Mononuclear cell (primary cell): ENCODE data around the genes CYP2C8 and CCNJ.

DNA sequence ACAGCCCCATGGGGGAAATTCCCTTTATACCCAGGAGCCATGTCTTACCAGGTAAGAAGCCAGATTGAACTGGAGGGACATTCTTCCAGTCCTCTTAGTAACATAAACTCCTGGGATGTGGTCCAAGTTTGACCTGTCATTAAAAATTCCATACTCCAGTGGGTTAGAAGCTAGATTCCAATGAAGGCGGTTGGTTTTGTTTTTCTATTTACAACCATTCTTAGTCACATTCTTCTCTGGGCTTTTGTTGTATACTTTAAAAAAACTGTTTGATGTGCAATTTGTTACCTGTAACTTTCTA, 1.9 kb downstream of the PLCE1 start:
- RRBS: no CpG with 5 or more reads among the region's 1 CpG

GRCh38 chr10:94682501-94683235, 861 bp upstream of the CYP2C18 start:
- RRBS: no CpG with 5 or more reads among the region's 5 CpGs

DNA sequence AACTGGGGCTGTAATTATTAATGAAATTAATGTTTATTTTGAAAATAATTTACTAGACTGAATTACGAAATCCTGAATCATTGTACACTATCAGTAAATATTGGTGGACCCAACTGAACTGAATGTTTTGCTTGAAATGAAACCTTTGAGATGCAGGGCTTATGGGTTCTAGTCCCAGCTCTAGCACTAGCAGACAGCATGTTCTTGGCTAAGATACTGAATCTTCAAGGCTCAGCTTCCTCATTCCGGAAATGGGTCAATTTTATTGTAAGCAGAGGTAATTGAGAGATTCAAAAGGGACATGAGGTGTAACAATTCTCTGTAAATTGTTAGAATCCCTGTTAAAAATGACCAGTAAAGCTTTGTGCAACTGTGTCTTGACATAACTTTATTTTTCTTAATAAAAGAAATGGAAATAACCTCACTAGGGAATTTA, 1.6 kb upstream of the CYP2C9 start:
- RRBS: no CpG with 5 or more reads among the region's 2 CpGs

GRCh38 chr10:95038148-95038377, 31.2 kb downstream of the CYP2C8 start:
- RRBS: no CpG with 5 or more reads among the region's 1 CpG

DNA sequence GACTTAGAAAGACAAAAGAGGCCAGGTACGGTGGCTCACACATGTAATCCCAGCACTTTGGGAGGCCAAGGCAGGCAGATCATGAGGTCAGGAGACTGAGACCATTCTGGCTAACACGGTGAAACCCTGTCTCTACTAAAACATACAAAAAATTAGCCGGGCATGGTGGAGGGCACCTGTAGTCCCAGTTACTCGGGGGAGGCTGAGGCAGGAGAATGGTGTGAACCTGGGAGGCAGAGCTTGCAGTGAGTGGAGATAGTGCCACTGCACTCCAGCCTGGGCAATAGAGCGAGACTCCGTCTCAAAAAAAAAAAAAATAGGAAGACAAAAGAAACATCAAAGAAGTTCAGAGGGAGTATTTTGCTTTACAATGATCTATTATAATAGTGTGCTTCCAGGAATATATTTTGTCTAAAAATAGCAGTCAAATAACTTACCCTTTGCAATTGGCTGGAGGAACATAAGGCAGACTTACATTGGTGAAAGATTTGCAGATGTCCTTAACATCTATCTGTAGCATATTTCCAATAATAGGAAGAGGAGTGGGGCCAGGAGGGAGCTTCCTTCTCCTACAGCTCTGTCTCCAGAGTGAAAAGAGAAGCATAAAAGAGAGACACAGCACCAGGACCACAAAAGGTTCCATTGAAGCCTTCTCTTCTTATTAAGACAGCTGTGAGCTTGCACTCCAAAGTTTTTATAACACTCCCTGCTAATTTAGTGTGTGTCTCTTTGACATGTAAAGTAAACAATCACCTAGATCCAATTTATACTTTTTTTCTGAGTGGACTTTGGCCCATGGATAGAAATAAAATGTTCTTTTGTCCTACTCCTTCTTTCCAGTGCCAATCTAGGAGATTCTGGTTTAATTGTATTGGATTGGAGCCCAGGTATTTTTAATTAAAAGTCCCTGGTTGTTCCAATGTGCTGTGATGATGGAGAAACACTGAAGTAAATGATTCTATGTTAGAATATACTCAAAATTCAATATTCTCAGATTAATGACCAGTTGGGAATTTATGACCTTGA, at the start of gene CYP2C8:
Gene CYP2C8 (minus strand): TSS at position 738 of the 1,026 bp plus-strand sequence.
- RRBS: no CpG with 5 or more reads among the region's 6 CpGs

- RRBS: no CpG with 5 or more reads among the region's 7 CpGs
Observed at GRCh38 chr10:95287231-95288064, 3.4 kb downstream of the PDLIM1 start.

DNA sequence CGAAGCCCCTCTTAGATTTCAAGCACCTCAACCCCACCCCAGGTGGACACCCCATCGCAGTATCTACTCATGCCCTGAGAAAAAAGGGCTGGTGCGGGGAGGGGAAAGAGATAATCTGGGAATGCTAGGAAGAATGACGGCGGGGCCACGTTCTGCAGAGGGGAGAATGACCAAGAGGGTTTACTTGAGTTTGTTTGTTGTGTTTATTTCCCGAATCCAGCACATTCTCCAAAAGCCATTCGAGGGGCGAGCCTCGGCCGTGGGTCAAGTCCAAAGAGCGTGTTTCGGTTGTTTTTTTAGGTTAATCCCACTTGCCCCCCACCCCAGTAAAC, 781 bp downstream of the PDLIM1 start:
- RRBS: no CpG with 5 or more reads among the region's 13 CpGs

DNA sequence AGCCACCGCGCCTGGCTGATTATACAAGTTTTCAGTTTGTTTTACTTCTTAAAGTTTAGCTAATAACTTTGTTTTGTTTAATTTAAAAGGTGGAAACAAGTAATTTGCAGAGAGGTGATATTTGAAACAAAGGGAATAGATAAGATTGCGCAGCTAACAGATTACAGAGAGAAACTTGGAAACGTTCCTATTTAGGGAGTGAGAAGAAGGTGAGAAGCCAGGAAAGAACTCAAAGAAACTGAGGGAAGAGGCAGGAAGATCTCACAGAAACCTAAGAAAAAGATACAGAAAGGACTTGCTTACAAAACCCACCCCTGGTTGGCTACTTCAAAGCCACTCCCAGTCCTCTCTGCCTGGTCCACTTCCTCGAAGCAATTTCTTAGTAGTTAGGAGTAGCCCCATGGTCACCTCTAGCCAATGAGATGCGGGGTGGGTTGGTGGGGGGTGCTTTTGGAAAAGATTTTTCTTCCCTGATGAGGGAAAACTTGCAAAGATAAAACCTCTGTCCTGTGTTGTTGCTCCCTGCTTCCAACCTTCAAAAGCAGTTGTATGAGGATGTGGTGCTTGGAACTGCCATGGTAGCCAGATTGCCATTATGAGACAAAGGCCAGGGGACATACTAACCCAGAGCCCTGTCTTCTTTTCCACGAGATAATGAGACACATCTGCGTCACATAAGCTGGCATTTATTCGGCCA, 15.2 kb upstream of the PDLIM1 start:
- RRBS: no CpG with 5 or more reads among the region's 9 CpGs

DNA sequence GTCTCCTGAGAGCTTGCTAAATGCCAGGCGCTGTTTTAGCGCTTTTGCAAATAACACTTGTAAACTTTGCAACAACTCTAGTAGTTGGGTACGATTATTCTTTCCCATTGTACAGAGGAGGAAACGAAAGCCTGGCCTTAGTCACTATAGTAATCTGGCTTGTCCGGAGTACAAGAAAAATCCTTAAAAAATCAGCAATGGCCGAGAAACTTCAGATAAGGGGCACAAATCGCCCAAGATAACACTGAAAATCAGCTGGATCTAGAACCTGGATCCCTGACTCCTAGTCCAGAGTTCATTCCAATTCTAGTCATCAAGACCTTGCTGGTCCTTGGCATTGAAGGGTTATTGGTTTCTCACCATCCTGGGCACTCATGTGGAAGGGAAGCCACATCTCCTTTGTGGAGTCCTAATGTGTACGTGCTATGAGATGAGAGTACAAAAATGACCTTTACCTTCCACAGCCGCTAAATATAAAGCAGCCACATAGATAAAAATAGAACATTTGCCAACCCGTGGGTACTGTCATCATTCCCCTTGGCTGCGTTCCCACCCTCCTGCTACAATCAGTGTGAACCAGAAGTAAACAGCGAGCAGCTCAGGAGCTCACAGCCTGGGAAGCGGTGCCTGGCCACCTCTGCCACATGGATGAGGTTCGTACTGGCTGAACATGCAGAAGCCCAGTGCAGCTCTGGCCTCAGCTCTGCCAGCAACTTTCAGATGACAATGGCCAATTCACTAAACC, 115.9 kb upstream of the PDLIM1 start:
- RRBS: no CpG with 5 or more reads among the region's 14 CpGs

- RRBS: no CpG with 5 or more reads among the region's 3 CpGs
Observed at GRCh38 chr10:95421740-95422193, 131.0 kb upstream of the PDLIM1 start.

GRCh38 chr10:95475712-95476663, 85.2 kb downstream of the SORBS1 start:
- RRBS: no CpG with 5 or more reads among the region's 9 CpGs

DNA sequence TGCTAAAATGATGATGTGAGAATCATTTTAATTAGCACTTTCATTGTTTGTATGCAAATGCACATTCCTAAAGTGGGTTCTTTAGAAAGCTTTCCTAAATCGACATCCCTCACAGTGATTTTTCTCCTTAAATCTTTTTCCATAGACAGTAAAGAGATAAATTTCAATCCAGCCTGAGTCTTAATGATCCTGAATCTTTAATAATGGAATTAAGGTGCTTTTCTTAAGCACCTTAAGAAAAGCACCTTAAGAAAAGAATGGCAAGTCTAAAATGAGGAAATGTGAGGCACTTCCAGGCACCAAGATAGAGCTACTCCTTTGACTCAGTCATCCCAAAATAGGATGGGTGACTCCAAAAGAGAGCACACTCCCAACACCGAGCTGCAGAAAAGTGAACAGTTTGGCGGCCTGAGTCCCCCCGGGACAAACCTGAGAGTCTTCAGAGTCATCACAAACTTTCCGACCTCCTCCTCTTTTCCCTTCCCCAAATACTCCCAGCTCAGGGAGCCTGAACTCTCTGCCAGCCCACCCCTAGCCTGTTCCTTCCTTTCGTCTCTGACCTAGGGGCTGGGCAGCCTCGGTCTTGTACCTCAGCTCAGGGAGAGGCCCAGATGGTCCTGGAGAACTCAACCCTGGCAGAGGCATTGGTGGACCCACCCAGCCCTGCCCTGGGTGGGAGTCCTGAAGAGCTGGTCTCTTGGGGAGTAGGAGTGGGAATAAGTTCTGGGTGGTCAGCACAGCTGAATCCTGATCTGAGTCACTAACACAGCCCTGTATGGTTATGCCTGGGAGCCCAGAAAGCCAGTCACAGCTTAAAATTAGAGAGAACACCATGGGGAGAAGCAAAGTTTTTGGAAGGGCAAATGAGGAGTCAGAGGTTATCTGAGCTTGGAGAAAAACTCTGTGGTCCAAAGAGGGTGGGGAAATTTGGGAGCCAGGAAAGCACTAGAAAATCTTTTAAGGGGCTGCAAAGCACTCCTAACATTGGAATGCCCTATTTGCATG, 84.2 kb downstream of the SORBS1 start:
- RRBS: no CpG with 5 or more reads among the region's 7 CpGs

DNA sequence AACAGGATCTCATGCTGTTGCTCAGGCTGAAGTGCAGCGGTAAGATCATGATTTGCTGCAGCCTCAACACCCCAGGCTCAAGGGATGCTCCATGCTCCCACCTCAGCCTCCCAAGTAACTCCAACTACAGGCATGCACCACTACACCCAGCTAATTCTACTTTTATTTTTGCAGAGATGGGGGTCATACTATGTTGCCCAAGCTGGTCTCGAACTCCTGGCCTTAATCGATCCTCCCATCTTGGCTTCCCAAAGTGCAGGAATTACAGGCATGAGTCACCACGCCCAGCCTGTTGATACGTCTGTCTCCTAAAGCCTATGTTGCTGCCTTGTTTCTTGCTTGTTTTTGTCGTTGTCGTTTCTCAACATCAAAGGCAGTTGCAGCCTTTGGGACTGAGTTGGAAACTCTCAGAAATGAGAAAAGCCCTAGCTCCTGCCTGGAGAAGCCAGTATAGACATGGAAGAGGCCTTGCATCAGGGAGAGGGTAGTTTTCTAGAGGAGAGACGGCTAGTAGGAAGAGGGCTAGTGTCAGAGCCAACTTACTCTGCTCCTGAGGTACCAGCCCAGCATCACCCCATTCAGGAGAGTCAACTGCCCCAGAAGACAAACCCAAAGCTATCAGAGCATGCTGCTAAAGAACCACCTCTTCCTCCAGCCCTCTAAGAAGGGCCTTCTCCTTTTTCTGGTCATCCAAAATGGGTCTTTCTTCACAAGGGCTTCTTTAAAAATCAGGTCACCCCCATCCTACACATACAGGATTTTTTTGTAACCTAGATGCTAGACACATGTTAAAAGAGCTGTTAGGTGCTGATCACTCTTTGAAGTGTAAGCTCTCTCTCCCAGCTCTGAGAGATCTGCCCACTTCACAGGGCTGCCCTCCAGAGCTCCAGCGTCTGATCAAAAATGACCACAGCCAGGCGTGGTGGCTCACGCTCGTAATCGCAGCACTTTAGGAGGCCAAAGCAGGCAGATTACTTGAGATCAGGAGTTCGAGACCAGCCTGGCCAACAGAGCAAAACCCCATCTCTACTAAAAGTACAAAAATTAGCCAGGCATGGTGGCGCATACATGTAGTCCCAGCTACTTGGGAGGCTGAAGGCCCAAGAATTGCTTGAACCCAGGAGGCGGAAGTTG, 49.6 kb downstream of the SORBS1 start:
- RRBS: no CpG with 5 or more reads among the region's 16 CpGs

DNA sequence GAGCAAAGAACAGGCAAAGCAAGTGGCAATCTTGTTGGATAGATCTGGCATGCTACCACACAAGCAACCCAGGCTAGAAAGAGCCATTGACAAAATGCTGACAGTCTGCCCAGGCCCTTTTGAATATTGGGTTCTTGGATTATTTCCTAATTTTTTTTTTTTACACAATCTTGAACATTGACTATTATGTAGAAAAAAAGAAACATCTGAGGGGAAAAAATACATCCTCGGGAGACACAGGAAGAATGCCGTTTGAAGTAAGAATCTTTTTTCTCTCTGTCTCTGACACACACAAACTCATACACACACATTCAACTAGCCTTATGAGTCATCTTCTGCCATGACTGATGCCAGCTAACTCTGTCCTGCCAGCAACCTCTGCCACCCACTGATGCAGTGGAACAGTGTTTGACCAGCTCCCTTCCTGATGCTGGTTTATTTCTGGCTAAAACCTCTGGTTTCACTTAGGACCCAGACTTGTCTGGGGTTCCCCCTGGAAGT, 47.2 kb downstream of the SORBS1 start:
- RRBS: no CpG with 5 or more reads among the region's 2 CpGs

DNA sequence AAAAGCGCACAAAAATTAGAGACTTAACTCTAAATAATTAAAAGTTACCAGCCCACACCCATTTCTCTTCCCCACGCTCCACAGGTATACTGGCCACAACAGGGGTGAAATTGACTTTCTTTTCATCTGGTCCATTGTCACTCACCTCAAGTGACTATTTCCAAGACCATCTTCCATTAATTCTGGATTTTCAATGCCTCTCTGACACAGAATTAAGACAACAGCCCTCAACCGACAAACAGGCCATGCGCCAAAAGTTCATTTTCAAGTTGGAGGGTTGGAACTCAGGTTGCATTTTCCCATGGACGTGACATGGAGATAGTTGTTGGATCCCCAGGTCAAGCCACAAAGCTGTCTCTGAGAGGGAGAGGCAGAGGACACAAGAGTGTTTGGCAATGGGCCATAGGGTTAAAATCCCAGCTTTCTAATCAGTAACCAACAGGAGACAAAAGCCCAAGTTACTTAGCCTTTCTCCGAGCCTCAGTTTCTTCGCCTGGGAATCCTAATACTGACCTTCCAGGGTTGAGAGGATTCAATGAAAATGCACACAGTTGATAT, 44.5 kb downstream of the SORBS1 start:
- RRBS: no CpG with 5 or more reads among the region's 7 CpGs

GRCh38 chr10:95528914-95529463, 32.2 kb downstream of the SORBS1 start:
- RRBS: no CpG with 5 or more reads among the region's 4 CpGs

DNA sequence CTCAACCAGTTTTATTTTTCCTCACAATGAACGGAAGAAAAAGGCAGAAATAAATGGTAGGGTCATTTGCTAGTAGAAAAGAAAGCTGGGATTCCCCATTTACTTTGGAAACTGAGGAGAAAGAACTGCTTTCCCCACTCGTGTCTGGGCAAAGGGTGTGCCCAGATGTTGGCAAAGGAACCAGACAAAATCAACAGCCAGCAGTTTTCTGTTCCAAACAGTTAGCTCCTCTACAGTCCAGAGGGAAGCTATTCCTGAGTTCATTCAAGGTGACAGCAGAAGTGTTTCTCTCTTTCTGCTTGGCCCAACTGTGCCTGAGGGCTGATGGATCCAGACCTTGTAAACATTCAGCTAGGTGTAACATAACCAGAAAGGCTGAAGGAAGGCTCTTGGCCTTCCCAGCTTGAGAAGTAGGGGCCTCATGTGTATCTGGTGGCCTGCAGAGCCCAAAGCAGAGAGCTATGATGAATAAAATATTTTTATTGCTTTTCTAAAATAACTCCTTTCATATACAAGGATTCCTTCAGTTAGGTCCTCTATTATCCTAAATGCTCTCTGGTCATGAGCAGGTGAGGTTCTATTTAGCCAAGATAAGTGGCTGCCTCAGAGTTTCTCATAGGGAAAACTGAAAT, 7.0 kb upstream of the ALDH18A1 start:
- RRBS: no CpG with 5 or more reads among the region's 2 CpGs

GRCh38 chr10:96043264-96043753, at the start of gene CCNJ:
Gene CCNJ, plus strand, starts transcription at chr10:96043583.
- RRBS: 2% methylated on average over 43 of the region's 66 CpGs

DNA sequence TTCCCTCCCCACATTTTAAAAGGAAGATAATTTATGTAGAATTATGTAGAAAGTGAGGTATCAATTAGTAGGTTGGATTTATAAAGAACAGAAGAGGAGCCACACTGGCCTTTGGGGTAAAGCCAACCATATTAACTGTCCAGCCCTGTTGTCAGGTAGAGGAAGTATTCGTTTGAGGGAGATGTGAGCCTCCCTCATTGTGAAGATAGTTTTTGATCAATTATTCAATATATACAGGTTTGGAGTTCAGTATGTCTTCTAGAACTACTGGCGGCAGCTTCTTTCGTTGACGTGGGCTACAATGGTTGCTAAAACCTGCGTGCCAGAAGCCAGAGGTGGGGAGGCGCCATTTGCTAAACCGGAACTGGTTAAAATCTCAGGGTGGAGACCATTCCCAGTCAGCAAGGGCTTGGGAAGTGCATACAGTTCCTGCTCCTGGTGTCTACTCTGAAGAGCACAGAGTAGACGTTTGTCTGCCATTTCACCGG, 721 bp upstream of the ZNF518A start:
- RRBS: 12% methylated on average over 1 of the region's 9 CpGs

DNA sequence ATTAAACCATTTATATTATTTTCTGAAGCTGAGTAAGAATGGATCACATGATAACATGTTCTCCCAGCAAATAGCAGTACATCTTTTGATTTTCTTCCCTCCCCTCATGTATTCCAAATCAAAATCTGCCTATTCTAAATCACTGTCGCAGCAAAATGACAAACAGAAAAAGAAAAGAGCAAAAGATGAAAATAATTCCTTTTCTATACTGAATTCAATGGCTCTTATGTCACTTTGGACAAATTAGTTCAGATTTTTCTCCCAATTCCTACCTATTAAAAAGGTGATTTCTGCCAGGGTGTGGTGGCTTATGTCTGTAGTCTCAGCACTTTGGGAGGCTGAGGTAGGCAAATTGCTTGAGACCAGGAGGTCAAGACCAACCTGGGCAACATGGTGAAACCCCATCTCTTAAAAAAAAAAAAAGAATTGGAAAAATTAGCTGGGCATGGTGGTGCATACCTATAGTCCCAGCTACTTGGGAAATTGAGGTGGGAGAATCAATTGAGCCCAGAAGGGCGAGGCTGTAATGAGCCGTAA, 10.3 kb downstream of the ZNF518A start:
- RRBS: no CpG with 5 or more reads among the region's 3 CpGs